ENCODE results near the genes GPC3 and ETDB.

GRCh38 chrX:130064539-130065426, 45.5 kb downstream of the ELF4 start:
- PRO-cap, 3 experiments, result no peak in any of the 3 experiments
- RRBS, result no CpG with 5 or more reads among the region's 17 CpGs

DNA sequence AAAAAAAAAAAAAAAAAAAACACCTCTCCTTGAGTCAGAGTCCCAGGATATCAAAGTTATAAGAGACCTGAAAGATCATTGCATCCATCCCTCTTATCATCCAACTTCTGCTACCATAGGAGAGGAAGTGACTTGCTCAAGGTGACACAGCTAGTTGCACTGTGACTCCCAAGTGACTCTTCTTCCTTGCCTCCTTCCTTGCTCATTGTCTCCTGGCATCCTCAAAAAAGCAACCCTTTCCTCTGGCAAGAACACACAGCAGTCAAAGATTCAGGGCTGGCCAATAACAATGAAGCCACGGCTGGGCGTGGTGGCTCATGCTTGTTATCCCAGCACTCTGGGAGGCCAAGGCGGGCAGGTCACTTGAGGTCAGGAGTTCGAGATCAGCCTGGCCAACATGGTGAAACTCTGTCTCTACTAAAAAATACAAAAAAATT, 20.8 kb downstream of the ELF4 start:
- PRO-cap, 3 experiments, result no peak in any of the 3 experiments
- RRBS, result no CpG with 5 or more reads among the region's 4 CpGs

DNA sequence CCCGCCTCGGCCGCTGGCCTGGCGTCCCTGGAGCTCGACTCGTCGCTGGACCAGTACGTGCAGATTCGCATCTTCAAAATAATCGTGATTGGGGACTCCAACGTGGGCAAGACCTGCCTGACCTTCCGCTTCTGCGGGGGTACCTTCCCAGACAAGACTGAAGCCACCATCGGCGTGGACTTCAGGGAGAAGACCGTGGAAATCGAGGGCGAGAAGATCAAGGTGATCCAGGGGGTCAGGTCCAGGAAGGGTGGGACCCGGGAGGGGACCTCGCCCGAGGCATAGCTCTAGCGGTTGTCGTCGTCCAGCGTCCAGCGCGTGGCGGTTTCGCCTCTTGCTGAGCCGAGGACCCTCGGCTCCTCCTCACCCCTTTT, 324 bp downstream of the RAB33A start:
- PRO-cap, 3 experiments, result no peak in any of the 3 experiments
- RRBS, result no CpG with 5 or more reads among the region's 31 CpGs

GRCh38 chrX:130494844-130495211, 93.0 kb downstream of the RBMX2 start:
- PRO-cap, 3 experiments, result no peak in any of the 3 experiments
- RRBS, result no CpG with 5 or more reads among the region's 14 CpGs

- PRO-cap, 3 experiments, result no peak in any of the 3 experiments
- RRBS, result no CpG with 5 or more reads among the region's 4 CpGs
These were observed 153.0 kb downstream of the ENOX2 start for GRCh38 chrX:130749698-130750634.

GRCh38 chrX:131157569-131158169, 99.5 kb downstream of the ARHGAP36 start:
- PRO-cap, 3 experiments, result no peak in any of the 3 experiments
- RRBS, result no CpG with 5 or more reads among the region's 26 CpGs

DNA sequence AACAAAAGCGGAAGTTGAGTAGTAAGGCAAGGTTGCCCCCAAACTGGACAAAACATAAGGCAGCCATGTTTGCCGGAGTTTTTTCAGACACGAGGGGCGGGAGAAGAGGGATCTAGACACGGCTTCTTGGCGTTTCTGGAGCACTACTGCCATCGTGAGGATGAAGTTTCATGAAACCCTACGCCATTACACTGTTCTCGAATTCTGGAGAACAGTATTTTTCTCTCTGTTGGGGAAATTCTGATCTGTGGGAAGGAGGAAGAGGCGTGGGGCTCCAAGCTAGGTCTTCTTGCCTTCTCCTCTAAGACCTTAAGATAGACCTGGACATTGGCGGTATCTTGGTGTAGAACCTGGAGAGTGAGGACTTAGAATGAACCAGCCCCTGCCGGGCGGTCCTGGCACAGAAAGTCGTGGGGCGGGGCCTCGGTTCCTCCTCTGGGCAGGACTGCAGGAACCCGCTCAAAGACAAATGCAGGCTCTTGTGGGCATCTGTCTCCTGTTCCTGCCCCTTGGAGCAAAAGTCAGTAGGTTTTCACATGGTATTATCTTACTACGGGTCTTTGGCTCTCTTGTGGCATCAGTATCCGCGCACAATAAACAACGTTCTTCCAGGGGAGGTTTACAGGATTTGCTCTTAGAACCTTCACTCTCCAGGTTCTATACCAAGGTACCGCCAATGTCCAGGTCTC, 160.5 kb downstream of the OR13H1 start:
- PRO-cap, 3 experiments, result no peak in any of the 3 experiments
- RRBS, result no CpG with 5 or more reads among the region's 22 CpGs

DNA sequence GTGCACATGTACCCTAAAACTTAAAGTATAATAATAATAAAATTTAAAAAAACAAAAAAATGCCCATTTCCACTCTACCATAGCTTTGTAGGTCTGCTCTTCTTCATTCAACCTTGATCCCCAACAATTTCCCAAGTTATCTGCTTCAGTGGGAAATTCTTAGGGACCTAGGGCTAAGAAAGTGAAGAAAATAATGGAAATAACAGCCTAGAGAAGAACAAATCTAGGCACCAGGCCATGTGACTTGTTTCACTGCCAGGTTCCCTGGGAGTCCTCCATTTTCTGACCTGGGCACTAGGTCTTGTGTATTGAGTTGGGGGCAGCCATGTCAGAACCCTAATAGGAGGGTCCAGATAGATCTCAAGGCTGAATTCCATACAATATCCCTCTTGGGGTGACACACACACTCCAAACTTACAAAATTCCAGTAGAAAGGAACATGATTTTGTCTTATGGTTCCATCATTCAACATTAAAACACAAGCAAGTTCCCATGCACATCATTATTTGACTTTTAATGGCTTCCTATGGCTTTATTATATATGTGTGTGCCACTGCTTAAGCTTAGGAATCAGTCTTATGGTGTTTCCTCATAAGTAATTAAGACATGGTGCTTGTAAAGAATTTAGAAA, 194.6 kb upstream of the STK26 start:
- PRO-cap, 3 experiments, result no peak in any of the 3 experiments

GRCh38 chrX:132022184-132022644, 888 bp upstream of the STK26 start:
- PRO-cap, 3 experiments, result no peak in any of the 3 experiments
- RRBS, result no CpG with 5 or more reads among the region's 9 CpGs

GRCh38 chrX:132025160-132025532, 2.0 kb downstream of the STK26 start:
- PRO-cap, 3 experiments, result no peak in any of the 3 experiments
- RRBS, result no CpG with 5 or more reads among the region's 8 CpGs

GRCh38 chrX:132119693-132120103, 8.1 kb downstream of the FRMD7 start:
- PRO-cap, 3 experiments, result no peak in any of the 3 experiments
- RRBS, result no CpG with 5 or more reads among the region's 6 CpGs

DNA sequence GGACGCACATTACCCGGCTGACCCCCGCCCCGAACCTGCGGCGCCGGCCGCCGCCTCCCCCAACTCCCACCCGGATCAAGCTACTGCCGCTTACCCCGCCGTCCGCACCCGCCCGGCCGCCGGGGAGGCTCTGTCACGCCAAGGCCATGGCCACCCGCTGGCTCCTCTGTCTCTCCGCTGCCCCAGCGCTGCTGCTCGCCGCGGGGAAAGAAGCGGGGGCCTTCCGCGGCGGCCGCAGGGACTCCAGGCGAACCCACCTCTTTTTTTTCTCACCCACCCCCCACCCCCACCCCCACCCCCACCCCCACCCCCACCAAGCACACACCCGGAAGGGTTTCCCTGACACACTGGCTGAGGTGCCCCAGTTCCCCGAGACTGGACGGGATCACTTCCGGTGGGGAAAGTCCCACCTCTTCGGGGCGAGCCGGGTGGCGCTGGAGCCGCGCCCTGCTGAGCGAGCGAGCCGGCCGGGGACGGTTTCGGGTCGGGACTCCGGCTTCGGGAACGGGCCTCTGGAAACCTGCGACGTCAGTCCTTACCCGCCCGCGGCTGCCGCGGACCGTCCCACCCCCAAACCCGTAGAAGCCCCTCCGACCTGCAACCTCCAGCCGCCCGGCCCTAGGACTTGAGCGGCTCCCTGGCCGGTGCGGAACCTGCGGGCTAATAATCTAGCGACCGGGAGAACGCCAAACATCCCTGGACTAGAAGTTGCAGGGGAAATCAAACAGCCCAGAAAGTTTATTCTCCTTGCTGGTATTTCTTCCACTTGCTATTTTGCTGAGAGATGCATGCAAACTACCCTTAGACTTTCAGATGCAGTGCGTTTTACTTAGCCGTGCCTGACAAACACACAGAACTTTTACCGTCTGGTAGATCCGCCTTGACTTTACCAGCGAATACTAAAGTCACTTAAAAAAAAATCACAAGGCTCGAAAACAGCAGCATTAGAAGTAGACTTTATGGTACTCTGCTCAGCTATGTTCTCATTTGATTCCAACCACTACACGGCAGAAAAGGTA, 1.1 kb downstream of the RAP2C start:
- PRO-cap, 3 experiments, result peak in 3 of 3 experiments; most common plus-strand start position 411 of the sequence (in 3); most common minus-strand start position 168 of the sequence (in 2)
- RRBS, result 25% methylated on average over 20 of the region's 77 CpGs

GRCh38 chrX:132751023-132751890, 207.2 kb downstream of the HS6ST2 start:
- PRO-cap, 3 experiments, result no peak in any of the 3 experiments
- RRBS, result no CpG with 5 or more reads among the region's 6 CpGs

DNA sequence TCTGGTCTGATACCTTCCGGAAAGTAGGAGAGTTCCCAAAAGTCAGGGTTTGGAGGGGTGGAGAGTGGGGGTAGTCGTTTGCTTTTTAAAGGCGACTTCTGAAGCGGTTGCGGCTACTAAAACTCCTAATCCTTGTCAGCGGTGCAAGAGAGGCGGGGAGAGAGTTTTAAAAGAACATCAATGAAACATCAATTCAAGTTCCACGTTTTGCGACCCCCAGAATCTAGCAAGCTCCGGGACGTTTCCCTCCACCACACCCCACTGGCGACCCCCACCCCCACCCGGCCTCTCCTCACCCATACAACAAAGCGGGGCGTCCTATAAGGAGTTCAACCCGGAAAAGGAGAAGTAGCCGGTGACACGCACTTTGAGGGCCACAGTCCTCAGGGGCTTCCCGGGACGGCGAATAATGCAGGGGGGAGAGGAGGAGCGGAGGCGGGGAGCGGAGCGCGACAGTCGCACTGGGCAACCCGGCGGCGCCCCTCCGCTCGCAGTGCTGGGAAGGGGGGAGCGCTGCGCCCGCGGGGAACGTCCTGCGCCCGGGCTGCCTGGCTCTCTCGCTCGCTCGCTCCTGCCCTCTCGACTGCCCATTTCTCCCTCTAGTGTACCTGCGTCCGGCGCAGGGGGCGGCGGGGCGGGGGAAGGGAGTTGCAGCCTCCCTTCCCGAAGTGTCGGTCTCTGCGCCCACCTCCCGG, 1.0 kb downstream of the GPC4 start:
- PRO-cap, 3 experiments, result no peak in any of the 3 experiments
- RRBS, result 17% methylated on average over 40 of the region's 53 CpGs

DNA sequence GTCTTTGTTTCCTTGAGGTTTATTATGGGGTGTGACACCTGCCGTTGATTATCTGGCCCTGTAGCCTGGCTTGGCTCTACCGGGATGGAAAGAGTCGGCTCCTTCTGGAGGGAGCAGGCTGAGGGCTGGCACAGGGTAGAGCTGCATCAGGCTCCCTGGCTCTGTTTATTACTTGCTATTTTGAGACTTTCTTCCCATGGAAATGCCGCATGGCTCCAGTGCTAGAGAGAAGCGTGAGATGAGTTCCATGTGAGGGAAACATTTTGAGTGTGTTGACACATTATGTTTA, 80.7 kb upstream of the GPC4 start:
- PRO-cap, 3 experiments, result no peak in any of the 3 experiments
- RRBS, result no CpG with 5 or more reads among the region's 5 CpGs

DNA sequence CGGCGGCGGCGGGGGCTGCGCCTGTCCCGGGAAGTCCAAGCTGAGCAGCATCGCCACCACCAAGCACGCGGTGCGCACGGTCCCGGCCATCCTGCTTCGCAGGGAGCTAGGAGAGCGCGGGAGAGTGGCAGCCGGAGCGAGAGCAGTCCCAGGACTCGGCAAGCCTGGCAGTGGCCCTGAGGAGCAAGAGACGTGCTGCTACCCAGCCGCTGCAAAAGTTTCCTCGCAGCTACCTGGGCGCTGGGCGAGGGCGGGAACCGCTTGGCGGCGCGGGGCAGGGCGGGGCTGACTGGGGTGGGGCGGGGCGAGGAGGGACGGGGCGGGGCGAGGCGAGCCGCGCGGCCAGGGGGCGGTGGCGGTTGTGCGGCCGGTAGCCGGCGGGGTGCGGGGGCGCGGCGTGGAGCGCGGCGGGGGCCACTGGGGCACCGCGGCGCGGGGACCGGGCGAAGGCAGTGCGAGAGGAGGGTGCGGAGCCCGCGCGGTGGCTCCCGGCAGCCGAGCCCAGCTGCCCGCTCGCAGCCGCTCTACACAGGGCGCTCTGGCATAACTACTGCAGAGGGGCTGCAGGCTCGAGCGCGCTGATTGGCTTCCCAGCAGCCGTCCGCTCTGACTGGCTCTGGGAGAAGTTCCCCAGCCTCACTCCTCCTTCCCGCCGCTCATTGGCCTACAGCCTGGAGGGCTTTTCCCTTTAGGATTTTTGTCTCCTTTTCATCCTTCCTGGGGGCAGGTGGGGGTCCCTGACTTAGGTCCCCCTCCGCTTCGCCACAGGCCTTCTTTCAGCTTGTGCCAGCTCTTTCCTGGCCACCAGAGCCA, at the start of gene GPC3:
TSS of gene GPC3 (minus strand) at position 235 of the 813 bp plus-strand sequence.
- PRO-cap, 3 experiments, result peak in 1 of 3 experiments; most common plus-strand start position 452 of the sequence (in 1); most common minus-strand start position 221 of the sequence (in 1)
- RRBS, result 17% methylated on average over 32 of the region's 77 CpGs

DNA sequence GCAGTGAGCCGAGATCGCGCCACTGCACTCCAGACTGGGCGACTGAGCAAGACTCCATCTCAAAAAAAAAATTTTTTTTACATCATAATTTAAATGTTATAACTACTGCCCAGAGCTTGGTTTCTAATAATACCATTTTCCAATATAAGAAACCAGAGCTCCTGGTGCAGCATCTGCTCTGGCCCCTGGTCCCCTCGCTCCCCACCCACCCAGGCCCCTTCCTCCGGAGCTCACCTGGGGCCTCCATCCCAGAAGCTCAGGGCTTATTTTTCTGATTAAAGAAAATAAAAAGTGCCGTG, 11.9 kb upstream of the HPRT1 start:
- PRO-cap, 3 experiments, result no peak in any of the 3 experiments
- RRBS, result no CpG with 5 or more reads among the region's 7 CpGs

GRCh38 chrX:134545320-134545984, 85.5 kb downstream of the HPRT1 start:
- PRO-cap, 3 experiments, result no peak in any of the 3 experiments
- RRBS, result no CpG with 5 or more reads among the region's 31 CpGs

- PRO-cap, 3 experiments, result no peak in any of the 3 experiments
- RRBS, result no CpG with 5 or more reads among the region's 9 CpGs
These were observed 36.2 kb downstream of the PLAC1 start for GRCh38 chrX:134621843-134622737.

GRCh38 chrX:135120382-135120738, at the start of gene ETDB:
TSS of gene ETDB (minus strand) at chrX:135120526.
- PRO-cap, 3 experiments, result no peak in any of the 3 experiments

All from breast (tissue), 4 donors.